ENCODE measurements around a stretch of chrX.

GRCh38 chrX:39969141-39969612 is 128.6 kb downstream of the BCOR start:
- PRO-cap, 3 experiments: no peak in any of the 3 experiments

DNA sequence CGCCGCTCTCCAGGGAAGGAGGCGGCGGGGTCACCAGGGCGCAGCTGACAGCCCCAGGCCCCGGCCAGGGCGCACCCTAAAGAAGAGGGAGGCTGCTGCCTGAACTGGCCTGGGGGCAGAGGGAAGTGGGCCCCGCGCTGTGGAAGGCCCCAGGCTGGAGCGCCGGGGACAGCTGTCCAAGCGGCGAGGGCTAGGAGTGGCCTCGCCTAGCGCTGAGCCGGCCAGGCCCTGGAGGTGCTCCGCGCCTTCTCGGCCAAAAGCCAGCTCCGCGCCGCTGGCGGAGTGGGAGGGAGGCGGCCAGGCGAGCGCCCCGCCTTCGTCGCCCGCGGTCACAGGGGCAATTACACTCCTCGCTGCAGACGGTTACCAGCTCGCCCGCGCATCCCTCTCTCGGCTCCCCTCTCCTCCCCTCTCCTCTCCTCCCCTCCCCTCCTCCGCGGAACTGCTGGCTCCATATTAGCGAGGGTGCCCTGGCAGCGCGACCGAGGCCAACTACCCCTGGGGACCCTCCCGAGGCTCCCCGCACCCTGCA is 91.7 kb downstream of the BCOR start:
- PRO-cap, 3 experiments: peak in 1 of 3 experiments; most common plus-strand start position 346 of the sequence (in 1); most common minus-strand start position 192 of the sequence (in 1)

DNA sequence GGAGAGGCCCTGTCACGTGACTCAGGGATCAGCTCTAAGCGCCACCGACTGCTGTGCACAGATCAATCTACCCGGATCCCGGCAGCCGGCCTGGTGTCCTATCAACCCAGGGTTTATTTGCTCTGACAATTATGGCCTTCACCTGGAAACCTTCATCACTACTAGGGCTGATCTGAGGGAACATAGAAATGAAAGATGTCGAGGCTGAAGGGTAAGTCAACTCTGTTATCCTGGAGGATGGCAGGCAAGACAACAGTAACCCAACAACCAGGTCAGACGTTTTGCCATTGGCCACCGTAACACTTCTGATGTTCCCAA is 38.9 kb downstream of the BCOR start:
- PRO-cap, 3 experiments: no peak in any of the 3 experiments

DNA sequence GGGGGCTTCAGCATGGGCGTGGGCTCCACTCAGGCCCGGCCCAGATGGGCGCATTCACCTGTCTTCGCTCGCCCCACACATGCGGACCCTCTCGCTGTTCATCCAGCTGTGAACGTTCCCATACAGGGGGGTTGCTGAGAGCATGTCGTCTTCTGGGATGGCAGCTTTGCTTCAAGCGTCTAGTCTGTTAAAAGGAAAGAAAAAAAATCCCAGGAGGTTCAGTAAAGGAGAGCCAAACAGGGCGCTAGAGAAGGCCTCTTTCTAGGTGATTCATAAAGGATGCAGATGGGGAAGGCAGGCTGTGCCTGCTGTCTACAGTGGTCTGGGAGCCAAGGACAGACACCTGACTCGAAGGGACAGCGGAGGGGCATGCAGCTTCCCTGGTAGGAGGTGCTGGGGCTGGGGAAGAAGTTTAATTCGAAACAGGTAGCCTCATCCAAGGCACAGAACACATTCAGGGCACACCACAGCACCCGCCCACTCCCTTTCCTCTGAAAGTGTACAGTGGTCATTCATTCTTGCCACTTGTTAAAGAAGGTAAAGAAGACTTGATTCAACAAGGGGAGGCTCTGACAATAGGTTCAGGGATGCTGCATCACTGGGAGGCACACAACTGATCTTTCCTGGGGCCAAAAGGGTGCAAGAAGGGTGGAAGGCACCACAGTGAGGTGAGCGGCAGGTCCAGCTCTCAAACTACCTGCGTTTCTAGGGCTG is 19.8 kb downstream of the BCOR start:
- PRO-cap, 3 experiments: no peak in any of the 3 experiments

GRCh38 chrX:40090911-40091685 is 6.7 kb downstream of the BCOR start:
- PRO-cap, 3 experiments: no peak in any of the 3 experiments

GRCh38 chrX:40095906-40096961 is 1.5 kb downstream of the BCOR start:
- PRO-cap, 3 experiments: peak in 3 of 3 experiments; most common plus-strand start chrX:40096856 (in 2); most common minus-strand start chrX:40096734 (in 1)

DNA sequence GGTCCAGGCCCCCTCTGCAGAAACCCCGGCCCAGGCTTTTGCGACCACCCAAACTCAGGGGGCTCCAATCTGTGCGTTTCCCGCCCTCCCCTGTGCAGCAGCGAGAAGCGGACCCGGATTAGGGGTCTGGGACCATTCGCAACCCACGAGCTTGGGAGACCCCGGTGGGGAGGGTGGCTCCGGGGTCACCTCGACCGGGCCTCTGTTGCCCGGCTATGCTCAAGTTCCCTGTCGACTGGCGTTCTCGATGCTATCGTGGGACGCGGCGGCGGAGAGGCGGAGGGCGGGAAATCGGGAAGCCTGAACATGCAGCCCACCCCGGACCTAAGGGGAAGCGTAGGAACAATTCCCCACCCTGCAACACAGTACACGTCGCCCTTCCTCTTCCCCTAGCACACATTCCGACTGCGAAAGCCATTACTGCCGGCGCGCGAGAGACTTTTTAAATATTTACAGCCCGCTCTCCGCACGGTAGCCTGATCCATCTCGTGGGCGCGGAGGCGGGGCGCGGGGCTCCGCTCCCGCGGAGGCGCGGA is 48.0 kb upstream of the BCOR start:
- PRO-cap, 3 experiments: no peak in any of the 3 experiments

- PRO-cap, 3 experiments: peak in 2 of 3 experiments; most common plus-strand start chrX:40146462 (in 2)
These were observed 48.7 kb upstream of the BCOR start for GRCh38 chrX:40146250-40147164.

GRCh38 chrX:40157224-40158146 is 59.7 kb upstream of the BCOR start:
- PRO-cap, 3 experiments: no peak in any of the 3 experiments

DNA sequence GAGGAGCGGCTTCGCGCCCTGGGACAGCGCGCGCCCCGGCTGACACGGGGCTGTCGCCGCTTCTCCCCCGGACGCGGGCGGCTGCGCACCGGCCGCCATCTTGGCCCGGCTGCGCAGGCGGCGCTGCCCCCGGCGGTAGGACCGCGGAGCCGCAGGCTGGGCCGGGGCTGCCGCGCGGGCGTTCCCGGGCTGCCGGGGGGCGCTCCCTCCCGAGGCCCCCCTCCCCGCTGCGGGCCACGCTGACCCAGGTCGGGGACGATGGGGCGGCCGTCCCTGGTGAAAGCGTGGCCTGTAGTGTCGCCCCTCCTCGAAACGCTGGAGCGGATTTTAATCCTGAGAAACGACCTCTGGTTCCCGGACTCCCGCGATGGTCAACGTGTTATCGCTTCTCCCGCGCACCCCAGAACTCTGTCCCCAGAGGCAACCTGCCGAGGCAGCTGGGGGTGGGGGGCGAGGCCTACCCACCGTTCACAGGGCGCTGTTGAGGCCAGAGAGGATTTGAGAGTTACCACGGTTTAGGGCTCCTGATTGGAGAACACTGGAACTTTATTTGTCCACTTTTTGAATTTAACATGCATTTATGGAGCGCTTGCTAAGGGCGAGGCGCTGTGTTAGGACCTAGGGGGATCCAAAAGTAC is 60.6 kb upstream of the BCOR start:
- PRO-cap, 3 experiments: peak in 3 of 3 experiments; most common plus-strand start position 138 of the sequence (in 2); most common minus-strand start position 111 of the sequence (in 3)

GRCh38 chrX:40171623-40171763 is 73.7 kb upstream of the BCOR start:
- PRO-cap, 3 experiments: peak in 1 of 3 experiments; most common plus-strand start chrX:40171680 (in 1)

- PRO-cap, 3 experiments: no peak in any of the 3 experiments
These were observed 200.5 kb upstream of the BCOR start for GRCh38 chrX:40297869-40298957.

GRCh38 chrX:41024640-41025076 is 60.6 kb upstream of the USP9X start:
- PRO-cap, 3 experiments: no peak in any of the 3 experiments

GRCh38 chrX:41025786-41026368 is 59.4 kb upstream of the USP9X start:
- PRO-cap, 3 experiments: no peak in any of the 3 experiments

GRCh38 chrX:41095281-41096076 is 10.2 kb downstream of the USP9X start:
- PRO-cap, 3 experiments: no peak in any of the 3 experiments

DNA sequence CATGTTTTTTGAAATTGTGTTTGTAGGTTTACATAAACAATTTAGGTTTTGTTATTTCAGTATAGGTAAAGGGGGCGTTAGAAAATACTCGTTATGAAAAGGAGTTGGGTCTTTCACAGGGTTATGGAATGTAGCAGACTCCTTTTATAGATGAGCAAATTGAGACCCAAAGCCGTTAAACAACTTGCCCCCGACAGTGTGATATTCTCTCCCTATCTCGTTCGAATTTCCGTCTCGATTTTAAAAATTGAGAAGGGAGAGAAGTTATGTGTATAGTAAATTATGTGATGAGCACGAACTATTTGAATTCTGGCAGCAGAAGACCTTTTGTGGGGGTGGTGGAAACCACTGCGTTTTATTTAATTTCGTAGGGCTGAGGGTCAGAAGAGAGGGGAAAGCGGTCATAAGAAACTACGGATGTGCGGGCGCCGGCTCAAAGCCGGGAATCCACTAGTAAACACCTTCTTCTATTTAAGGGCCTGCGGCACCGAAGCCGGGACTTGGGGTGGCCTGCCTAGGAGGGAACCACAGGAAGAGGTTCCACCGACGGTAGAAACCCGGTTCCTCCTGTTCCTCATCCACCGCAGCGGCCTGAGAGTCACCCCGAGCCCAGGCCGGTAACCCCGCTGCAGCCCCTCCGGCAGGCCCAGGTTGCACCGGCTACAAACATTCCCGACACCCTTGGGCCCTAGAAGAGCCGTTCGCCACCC is 1.5 kb upstream of the DDX3X start:
- PRO-cap, 3 experiments: peak in 3 of 3 experiments; most common plus-strand start position 404 of the sequence (in 2); most common minus-strand start position 242 of the sequence (in 1)

GRCh38 chrX:41336935-41337598 is 3.1 kb downstream of the DDX3X start:
- PRO-cap, 3 experiments: no peak in any of the 3 experiments

- PRO-cap, 3 experiments: no peak in any of the 3 experiments
These were observed 55.5 kb upstream of the NYX start for GRCh38 chrX:41391588-41392055.

- PRO-cap, 3 experiments: no peak in any of the 3 experiments
These were observed 115.5 kb upstream of the GPR34 start for GRCh38 chrX:41573145-41573878.

GRCh38 chrX:41686749-41687200 is 2.0 kb upstream of the GPR34 start:
- PRO-cap, 3 experiments: no peak in any of the 3 experiments

All from Metastatic Breast Carcinoma in the Ovary (tissue), 3 donors.